Left cardiac atrium (tissue), 1 donor: Measurements from ENCODE around the gene ZNF248.

- PRO-cap: no peak
These were observed 90.8 kb downstream of the CREM start for GRCh38 chr10:35217443-35217777.

DNA sequence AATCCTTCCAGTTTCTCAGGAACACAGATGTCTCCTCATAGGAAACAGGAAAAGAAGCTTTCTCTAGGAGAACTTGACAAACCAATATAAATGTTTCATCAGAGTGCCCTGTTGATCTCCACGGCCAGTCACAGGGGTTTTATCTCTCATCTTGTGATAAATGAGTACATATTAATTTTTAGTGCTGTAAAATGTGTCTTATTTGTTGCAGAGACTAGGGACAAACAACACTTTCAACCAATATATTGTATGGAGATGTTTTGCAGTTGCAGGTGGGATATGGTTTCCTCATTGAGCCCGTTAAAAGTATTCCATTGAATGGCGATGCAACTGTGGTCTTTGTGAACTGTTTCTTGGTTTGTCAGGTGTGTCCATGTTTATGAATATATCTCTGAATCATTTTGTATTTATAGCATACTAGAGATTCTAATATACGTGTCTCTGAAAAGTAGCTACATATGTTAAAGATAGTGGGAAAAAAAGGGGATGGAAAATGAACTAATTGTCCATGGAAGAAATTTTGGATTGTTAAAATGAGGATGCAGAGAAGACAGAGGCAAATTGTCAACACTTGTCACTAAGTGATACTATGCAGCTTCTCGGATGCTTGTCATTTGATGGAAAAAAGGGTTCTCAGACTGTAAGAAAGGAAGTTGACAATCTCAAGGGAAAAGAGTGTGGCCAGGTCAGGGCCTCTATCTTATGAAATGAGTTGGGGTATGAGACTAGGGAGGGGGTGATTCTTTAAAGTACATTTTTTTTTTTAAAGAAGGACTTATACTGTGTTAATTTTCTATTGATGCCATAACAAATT lies 38.2 kb downstream of the CCNY start:
- PRO-cap: no peak

GRCh38 chr10:36647550-36647985 lies 477.8 kb upstream of the ANKRD30A start:
- PRO-cap: no peak

DNA sequence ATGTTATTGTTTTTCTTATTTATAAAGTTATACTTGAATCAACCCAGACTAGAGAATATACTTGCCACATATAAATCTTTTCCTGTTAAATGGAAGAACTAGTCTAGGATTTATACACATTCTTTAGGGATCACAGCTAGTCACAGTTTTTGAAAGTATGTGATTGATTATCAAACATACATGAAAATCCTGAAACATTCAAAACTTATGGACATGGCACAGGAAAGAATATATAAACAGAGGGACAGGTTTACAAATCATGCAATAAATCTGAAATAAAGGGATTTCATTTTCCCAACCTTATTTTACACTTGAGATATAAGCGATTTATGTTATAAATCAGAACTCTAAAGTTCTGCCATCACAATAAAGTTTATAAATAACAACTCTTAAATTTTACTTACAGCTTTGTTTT lies 98.8 kb upstream of the ANKRD30A start:
- PRO-cap: no peak

DNA sequence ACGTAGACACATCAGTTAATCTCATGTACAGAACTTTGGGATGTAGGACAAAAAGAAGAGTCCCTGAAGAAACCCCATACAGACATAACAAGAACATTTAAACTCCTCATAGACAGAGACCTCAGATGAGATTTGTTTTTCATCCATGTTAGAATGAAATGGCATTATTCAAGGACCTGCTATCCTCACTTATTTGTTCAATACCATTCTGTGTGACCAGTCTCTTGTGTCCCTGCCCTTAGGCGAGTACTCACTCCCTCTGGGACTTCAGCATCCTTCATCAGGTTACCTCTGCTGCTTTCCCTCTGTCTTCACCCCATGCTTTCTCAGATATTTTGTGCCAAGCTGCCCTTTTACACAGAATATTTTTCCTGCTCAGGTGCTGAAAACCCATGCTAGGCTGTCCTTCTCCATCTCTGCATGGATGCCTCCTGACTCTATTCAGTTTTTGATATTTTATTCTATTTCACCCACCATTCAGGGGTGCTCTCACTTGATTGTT lies 119.0 kb downstream of the ANKRD30A start:
- PRO-cap: no peak

DNA sequence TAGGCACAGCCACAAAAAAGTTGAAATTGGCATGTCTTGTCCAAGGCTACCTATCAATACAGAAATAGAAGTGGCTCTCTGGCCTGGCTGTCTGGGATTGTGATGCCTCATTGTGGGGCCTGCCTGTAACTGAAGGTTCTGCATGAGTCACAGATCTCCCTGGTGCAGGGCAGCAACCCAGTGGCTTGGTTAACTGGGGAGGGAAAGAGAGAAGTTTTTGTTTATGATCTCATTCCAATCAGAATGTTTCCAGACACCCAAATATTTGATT lies 363.6 kb downstream of the ANKRD30A start:
- PRO-cap: no peak

- PRO-cap: no peak
These were observed 36.7 kb downstream of the ZNF248 start for GRCh38 chr10:37820707-37821091.

- PRO-cap: bidirectional peak, plus-strand start at chr10:37857749, minus-strand start at chr10:37857610
These were observed at the start of gene ZNF248 for GRCh38 chr10:37856696-37857876. Gene ZNF248 (minus strand): TSS chr10:37857610.

GRCh38 chr10:38016743-38017159 lies 6.3 kb downstream of the ZNF33A start:
- PRO-cap: no peak

DNA sequence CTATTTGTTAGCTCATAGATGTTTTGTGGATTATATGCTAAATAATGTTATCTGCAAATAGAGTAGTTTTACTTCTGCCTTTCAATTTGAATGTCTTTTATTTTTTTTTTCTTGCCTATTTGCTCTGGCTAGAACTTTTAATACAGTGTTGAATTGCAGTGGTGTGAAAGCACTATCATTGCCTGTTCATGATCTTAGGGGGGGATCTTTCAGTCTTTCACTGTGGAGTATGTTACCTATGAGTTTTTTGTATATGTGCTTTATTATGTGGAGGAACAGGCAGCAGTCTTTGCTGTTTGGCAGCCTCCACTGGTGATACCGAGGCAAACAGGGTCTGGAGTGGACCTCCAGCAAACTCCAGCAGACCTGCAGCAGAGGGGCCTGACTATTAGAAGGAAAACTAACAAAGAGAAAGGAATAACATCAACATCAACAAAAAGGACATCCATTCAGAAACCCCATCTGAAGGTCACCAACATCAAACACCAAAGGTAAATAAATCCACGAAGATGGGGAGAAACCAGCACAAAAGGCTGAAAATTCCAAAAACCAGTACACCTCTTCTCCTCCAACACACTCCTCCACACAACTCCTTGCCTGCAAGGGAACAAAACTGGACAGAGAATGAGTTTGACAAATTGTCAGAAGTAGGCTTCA lies 11.9 kb downstream of the ZNF37A start:
- PRO-cap: no peak

- PRO-cap: no peak
These were observed 118.0 kb downstream of the ZNF33B start for GRCh38 chr10:42520354-42520822.

- PRO-cap: no peak
These were observed 125.2 kb upstream of the RET start for GRCh38 chr10:42951461-42952286.

- PRO-cap: no peak
These were observed 24.3 kb downstream of the RET start for GRCh38 chr10:43101120-43101563.

DNA sequence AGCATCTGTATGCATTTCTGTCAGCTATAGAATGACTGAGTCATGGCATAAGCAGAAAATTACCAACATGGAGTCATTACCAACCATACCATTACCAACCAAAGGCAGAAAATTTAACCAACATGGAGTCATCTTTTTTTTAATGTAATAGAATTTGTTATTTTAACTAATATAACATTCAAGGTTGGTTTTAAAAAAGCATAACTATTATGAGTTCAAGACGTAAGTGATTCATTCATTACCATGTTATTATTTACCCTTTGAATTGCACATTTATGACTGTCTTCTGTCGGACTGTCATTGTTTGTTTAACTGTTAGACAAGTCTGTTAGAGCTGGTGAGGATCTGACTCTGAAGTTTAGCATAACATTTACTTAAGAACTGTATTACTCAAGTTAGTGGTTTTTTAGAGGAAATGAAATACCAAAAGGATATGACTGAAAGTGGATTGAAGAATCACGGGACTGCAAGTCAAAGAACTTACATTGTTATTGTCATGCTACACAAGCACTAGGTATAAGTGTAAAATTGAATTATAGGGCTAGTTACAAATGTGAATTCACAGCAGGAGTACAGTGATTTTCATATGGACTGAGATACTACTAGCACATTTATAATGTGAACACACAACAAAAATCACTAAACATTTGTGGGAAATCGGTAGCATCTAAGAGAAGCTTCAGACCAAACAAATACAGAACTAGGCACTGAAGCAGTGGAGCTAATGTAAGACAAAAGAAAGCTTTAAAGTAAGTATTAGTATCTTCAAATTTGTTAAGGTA lies 2.2 kb downstream of the CSGALNACT2 start:
- PRO-cap: no peak

- PRO-cap: no peak
These were observed 37.8 kb downstream of the RASGEF1A start for GRCh38 chr10:43228905-43229601.

- PRO-cap: no peak
These were observed 49.2 kb upstream of the FXYD4 start for GRCh38 chr10:43322188-43322723.

DNA sequence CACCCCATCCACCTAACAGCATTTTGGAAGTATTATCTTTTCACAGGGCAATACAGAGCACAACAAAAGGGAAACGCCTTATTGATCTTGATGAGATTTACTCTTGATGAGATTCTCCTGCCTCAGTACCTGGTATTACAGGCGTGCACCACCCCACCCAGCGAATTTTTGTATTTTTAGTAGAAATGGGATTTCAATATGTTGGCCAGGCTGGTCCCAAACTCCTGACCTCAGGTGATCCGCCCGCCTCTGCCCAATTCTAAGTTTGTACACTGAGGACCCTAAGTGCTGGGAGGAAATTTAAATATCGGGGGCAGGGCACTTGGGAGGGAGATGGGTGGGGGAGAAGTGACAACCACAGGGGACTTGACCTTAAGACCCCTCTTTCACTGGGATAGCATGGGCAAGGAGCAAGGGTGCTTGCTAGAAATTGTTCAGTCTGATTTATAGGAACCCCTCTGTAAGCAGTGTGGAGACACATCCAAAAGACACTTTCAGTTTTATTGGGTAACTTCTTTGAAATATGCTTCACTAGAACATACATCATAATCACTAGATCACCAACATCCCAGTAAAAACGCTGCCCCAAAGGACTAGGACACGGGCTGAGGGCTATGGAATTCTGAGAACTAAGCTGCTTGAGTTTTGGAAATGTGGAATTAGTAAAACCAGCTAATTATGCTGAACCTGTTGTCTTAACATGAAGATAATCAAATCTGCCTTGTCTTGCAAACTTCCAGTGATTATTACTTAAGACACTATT lies 14.0 kb downstream of the HNRNPF start:
- PRO-cap: no peak

DNA sequence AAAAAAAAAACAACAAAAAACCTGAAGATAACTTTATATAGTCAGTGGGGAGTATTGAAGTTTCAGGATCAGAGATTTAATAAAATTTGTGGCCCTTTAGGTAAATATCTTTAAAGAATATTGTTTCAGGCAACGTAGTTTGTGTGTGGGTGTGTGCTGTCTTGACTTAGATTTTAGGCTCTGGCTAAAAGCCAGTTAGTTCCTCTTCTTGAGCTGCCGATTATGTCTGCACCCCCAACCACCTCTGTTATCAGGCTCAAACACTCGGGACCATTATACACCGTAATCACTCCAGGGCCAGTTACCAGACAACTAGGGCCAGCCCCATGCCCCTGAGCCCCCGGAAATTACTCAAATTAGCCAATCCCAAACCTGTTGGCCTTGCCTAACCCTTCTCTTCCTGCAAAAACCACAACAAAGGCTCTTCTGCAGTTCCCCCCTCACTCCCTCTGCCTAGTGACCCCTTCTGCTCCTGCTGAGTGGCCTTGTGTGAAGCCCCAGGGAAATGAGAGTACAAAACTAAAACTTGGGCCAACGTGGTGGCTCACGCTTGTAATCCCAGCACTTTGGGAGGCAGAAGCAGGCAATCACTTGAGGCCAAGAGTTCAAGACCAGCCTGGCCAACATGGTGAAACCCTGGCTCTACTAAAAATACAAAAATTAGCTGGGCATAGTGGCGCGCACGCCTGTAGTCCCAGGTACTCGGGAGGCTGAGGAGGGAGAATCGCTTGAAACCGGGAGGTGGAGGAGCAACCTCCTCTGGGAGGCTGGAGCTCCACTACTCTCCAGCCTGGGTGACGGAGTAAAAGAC lies 9.1 kb upstream of the HNRNPF start:
- PRO-cap: no peak

- PRO-cap: no peak
These were observed 14.9 kb downstream of the ZNF487 start for GRCh38 chr10:43451830-43452155.

DNA sequence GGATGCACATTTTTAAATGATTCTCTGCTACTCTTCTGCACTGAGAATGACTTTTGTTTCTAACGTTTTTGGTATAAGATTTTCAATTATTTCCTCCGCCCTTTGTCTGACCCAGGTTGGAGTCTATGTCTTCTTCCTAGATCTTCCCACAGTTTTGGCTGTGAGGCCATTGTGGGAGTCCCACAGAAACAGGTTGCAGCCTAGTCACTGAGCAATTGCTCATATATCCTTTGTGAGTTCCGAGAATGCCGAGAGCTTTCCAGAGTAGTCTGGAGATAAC lies 167.9 kb upstream of the ZNF32 start:
- PRO-cap: no peak